Urinary bladder (tissue), 3 donors: ENCODE data around the genes MEGF11 and MAP2K5.

DNA sequence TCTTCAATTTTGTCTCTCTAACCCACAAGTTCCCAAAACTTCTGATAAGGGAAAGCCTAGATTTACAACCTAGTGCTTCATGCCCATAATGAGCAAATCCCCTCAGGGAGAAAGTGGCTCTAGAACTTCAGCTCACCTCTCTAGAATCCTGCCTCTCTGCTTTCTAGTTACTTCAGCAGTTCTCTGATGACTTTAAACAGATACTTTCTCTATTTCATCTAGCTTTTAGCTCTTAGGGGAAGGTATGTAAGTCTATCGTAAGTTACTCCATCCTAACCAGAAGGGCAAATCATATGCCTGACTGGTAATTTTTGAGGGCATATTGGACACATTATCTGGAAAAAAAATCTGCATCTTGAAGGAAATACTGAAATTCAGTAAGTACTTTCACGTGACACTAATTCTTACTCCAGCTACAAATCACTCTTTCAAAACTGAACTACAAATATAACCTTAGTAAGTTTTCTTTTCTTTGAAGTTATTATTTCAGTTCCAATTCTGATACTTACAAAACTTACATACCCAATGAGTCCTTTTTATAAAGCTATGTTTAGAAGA is 68.1 kb downstream of the SLC24A1 start:
- PRO-cap: no peak
- RAMPAGE, long total RNA: no peak

GRCh38 chr15:65690335-65691551 is 69.0 kb downstream of the SLC24A1 start:
- PRO-cap: no peak
- RAMPAGE, long total RNA: no peak

DNA sequence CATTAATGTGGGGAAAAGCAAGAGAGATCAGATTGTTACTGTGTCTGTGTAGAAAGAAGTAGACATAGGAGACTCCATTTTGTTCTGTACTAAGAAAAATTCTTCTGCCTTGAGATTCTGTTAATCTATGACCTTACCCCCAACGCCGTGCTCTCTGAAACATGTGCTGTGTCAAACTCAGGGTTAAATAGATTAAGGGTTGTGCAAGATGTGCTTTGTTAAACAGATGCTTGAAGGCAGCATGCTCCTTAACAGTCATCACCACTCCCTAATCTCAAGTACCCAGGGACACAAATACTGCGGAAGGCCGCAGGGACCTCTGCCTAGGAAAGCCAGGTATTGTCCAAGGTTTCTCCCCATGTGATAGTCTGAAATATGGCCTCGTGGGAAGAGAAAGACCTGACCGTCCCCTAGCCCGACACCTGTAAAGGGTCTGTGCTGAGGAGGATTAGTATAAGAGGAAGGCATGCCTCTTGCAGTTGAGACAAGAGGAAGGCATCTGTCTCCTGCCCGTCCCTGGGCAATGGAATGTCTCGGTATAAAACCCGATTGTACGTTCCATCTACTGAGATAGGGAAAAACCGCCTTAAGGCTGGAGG is 58.3 kb downstream of the DENND4A start:
- PRO-cap: no peak
- RAMPAGE, long total RNA: no peak

DNA sequence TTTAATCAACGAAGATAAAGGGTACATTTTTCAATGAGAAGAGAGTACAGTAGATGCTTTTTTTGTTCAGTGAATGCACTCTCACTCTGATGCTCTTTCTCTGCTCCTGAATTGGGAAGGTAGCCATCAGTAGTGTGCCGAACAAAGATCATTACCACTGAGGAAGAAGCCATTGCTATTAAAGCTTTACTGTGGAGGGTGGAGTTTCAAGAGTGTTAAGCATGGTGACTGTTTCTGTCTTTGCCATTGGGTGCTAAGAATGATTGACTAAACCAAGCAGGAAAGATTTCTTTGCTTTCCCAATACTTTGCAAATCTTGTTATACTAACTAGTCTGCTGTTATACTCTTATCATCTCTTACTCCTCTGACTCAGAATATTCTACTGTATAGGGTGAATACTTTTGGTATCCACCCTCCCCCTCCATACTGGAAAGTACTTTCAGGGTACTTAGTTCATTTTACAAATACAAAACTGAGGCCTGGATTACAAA is 1.6 kb downstream of the RAB11A start:
- PRO-cap: unidirectional peak, minus-strand start at position 153 of the sequence
- RAMPAGE, long total RNA: no peak

GRCh38 chr15:66253551-66254067 is at the start of gene MEGF11:
Gene MEGF11 (minus strand): TSS chr15:66253750.
- PRO-cap: bidirectional peak, plus-strand start at chr15:66253939, minus-strand start at chr15:66253750
- RAMPAGE, long total RNA: no peak

DNA sequence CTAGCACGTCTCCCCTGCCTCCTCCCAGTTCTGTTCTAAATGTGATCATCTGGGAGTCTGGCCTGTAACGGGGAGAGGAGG is 839 bp downstream of the MAP2K1 start:
- PRO-cap: no peak
- RAMPAGE, long total RNA: no peak

GRCh38 chr15:66408606-66409212 is 22.0 kb downstream of the MAP2K1 start:
- PRO-cap: no peak
- RAMPAGE, long total RNA: no peak

DNA sequence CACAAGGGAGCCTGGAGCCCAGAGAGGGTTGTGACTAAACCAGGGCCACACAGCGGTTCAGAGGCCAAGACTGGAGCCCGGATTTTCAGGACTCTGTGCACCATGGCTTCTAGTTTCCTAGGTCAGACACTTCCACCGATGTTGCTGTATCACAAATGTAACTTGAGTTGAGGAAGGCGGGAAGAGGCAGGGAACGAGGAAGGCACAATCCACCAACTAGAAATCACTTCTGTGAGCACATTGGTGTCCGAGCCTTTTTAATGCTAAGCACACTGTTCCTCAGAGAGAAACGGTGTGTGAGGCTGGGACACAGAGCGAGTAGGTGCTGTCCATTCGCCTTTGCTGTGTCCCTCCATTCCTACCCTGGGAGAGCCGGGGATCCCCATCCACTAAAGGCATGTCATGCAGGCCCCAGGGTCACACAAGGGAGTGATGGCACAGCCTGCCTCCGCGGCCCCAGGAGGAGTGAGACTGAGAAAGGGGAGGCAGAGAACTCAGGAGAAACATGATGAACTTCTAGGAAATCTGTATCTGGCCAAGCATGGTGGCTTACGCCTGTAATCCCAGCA is 30.5 kb upstream of the SMAD6 start:
- PRO-cap: no peak
- RAMPAGE, long total RNA: no peak

DNA sequence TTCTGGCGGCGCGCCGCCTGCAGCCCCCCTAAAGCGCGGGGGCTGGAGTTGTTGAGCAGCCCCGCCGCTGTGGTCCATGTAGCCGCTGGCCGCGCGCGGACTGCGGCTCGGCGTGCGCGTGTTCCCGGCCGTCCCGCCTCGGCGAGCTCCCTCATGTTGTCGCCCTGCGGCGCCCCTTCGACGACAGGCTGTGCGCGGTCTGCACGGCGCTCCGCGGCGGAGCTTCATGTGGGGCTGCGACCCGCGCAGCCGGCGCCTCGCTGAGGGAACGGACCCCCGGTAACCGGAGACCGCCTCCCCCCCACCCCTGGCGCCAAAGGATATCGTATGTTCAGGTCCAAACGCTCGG is 870 bp downstream of the SMAD6 start:
- PRO-cap: no peak
- RAMPAGE, long total RNA: no peak

GRCh38 chr15:66720930-66721911 is 19.2 kb downstream of the SMAD6 start:
- PRO-cap: no peak
- RAMPAGE, long total RNA: no peak

- PRO-cap: no peak
- RAMPAGE, long total RNA: no peak
Observed at GRCh38 chr15:66773065-66773448, 71.0 kb downstream of the SMAD6 start.

DNA sequence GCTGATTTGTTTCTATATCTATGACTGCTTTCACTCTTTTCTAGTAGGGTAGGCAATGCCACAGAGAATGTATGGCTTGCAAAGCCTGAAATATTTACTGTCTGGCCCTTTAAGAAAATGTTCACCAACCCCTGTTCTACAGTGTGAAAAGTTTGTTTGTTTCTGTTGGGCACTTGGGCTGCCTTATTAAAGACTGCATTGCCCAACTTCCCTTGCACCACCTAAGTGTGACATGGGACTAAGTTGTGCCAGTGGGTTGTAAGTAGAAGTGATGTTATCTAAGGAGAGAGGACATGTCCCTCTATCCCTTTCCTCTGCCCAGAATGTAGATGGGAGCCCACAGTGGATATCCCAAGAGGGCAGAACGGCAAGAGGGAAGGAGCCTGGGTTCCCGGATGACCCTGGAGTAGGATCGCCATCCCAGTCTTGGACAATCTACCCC is 138.6 kb downstream of the SMAD6 start:
- PRO-cap: no peak
- RAMPAGE, long total RNA: no peak

- PRO-cap: no peak
- RAMPAGE, long total RNA: no peak
Observed at GRCh38 chr15:67080358-67081687, 15.4 kb downstream of the SMAD3 start.

- PRO-cap: no peak
- RAMPAGE, long total RNA: no peak
Observed at GRCh38 chr15:67125084-67126381, 60.1 kb downstream of the SMAD3 start.

DNA sequence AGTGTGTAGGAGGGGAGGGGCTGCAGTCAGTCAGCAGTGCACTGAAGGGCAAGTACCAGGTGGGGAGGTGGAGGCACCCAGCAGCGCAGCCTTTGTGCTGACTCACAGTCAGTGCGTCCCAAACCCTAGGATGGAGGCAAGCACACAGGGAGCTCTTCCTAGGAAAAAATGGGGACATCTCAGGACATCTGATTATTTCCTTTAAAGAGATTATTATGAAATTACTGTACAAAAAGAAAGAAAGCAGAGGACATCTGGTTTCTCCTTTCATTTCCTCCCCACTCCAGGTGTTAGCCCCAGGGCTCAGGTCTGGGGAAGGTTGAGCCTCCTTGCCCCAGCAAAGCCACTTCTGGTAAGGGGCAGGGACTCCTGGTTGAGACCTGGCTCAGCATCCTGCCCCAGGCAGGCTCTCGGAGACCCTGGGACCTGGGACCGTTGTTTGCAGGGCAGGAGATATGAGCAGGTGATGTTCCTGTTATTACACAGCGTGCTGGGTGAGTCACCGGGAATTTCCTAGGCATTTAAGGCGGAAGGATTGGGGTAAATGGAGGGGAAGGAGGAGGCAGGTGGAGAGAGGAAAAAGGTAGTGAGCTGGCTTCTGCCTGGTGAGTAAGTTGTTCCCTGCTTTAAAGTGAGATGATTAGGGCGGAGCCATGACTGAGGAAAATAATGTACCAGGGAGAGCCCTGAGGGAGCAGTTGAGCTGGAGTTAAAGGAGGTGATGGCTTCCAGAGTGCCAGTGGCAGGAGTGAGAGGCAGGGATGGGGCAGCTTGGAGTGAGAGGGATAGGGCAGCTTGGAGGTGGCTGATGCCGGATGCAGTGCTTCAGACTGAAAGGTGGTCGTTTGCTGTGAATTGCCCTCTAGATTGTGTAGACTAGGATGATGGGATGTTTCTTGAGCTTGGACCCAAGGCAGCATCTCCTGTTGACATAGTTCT is 79.6 kb downstream of the AAGAB start:
- PRO-cap: unidirectional peak, plus-strand start at position 697 of the sequence
- RAMPAGE, long total RNA: no peak

GRCh38 chr15:67185132-67185635 is 69.3 kb downstream of the AAGAB start:
- PRO-cap: no peak
- RAMPAGE, long total RNA: no peak

- PRO-cap: no peak
- RAMPAGE, long total RNA: no peak
Observed at GRCh38 chr15:67253573-67254110, 819 bp downstream of the AAGAB start.

- PRO-cap: bidirectional peak, plus-strand start at chr15:67542677, minus-strand start at chr15:67542610
- RAMPAGE, long total RNA: no peak
Observed at GRCh38 chr15:67542502-67543651, at the start of gene MAP2K5. Gene MAP2K5 (plus strand): TSS chr15:67542703.

- PRO-cap: no peak
- RAMPAGE, long total RNA: no peak
Observed at GRCh38 chr15:67670787-67671449, 128.4 kb downstream of the MAP2K5 start.

- PRO-cap: no peak
- RAMPAGE, long total RNA: no peak
Observed at GRCh38 chr15:67841172-67841397, 15.8 kb downstream of the SKOR1 start.